Jurkat, Clone E6-1 (cell line): Measurements from ENCODE around the genes RBM10, CFP and ERAS.

- RRBS = 100% methylated on average over 1 of the region's 8 CpGs
These were observed 2.5 kb downstream of the RGN start for GRCh38 chrX:47080618-47081210.

- RRBS = 2% methylated on average over 20 of the region's 67 CpGs
These were observed at the start of gene RBM10 for GRCh38 chrX:47144959-47145975. RBM10 (plus strand) TSS chrX:47145221.

DNA sequence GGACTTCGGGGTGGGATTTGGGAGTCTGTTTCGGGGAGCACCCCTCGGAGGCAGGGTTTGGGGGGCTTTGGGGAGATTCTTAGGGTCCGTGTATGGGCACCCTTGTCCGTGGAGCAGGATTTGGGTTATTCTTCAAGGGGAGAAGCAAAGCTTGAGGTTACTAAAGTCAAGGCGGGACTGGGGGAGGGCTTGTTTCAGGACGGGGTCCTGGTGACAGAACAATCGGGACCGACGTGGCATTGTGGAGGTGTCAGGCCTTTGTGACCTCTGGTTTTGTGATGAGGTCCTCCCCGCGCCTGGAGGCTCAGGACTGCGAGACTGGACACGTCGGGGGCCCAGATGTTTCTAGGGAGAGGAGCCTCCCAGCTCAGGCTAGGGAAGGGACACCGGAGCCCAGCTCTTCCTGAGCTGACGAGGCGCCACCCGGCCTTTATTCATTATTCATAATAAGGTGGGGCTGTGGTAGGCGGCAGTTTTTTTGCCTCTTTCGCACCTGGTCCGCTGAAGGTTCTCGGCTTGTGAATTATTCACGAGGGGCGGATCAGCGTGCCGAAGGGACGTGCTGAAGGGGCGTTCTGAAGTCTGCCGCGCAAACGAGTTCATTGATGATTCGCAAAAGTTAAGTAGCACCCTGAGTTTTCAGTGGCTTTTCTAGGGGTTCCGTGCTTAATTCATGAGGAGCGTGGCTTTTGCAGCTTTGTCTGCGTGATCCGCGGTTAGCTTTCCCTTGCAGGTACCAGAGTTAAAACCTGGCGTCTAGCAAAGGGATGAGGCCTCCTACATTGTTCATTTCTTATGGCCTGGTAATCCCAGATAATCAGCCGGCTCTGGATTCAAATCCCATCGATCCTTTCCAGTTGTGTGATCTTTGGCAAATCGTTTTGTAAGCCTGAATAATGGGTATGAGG lies 2.3 kb upstream of the UBA1 start:
- RRBS = no CpG with 5 or more reads among the region's 42 CpGs

DNA sequence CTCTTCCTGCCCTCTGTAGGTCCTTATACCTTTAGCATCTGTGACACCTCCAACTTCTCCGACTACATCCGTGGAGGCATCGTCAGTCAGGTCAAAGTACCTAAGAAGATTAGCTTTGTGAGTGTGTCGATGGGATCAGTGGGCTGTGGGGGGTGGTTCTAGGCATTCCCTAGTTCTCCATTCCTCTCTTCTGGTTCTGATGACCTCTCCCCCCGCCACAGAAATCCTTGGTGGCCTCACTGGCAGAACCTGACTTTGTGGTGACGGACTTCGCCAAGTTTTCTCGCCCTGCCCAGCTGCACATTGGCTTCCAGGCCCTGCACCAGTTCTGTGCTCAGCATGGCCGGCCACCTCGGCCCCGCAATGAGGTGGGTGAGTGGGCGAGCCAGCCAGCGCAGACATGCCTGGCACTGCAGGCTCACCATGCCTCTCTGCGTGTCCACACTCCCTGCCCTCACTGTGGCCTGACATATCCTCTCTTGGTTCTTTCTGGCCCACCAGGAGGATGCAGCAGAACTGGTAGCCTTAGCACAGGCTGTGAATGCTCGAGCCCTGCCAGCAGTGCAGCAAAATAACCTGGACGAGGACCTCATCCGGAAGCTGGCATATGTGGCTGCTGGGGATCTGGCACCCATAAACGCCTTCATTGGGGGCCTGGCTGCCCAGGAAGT lies 8.6 kb downstream of the UBA1 start:
- RRBS = no CpG with 5 or more reads among the region's 18 CpGs

GRCh38 chrX:47203465-47203753 lies 9.8 kb downstream of the UBA1 start:
- RRBS = no CpG with 5 or more reads among the region's 7 CpGs

GRCh38 chrX:47217400-47218001 lies 980 bp upstream of the CDK16 start:
- RRBS = 89% methylated on average over 1 of the region's 28 CpGs

GRCh38 chrX:47223313-47223867 lies 4.9 kb downstream of the CDK16 start:
- RRBS = no CpG with 5 or more reads among the region's 10 CpGs

DNA sequence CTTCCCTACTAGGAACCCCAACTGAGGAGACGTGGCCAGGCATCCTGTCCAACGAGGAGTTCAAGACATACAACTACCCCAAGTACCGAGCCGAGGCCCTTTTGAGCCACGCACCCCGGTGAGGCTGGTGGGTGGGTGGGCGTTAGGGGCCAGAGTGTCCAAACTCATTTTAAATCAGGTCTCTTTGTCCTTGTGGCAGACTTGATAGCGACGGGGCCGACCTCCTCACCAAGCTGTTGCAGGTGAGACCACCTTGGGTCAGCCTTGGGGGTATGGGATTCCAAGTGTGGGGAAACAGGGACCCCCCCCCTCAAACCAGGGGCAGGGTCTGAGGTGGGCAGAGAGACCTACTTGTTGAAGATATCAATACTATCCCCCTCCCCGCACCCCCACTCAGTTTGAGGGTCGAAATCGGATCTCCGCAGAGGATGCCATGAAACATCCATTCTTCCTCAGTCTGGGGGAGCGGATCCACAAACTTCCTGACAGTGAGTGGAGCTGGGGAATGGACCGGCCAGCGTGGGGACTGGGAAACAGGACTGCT lies 5.8 kb upstream of the USP11 start:
- RRBS = no CpG with 5 or more reads among the region's 17 CpGs

GRCh38 chrX:47321962-47322505 lies 48.3 kb upstream of the ZNF157 start:
- RRBS = no CpG with 5 or more reads among the region's 18 CpGs

DNA sequence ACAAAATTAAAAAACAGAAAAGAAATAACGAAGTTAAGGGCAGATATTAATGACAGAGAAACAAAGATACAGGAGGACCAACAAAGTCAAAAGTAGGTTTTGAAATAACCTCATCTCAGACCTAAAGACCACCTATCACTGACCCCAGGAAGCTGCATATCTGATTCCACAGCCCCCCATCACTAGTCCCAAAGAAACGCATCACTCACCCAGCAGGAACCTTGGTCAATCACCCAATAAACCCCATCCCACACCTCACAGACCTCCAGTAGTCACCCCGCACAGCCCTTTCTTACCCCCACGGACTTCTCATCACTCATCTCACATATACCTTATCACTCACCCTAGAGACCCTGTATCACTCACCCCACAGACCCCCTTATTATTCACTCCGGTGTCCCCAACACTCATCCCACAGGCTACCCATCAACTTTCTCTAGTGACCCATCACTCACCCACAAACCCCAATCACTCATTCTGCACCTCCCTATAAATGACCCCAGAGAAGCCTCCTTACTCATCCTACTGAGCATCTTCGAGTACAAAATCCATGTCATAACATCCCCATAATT lies 1.1 kb downstream of the ZNF41 start:
- RRBS = no CpG with 5 or more reads among the region's 6 CpGs

DNA sequence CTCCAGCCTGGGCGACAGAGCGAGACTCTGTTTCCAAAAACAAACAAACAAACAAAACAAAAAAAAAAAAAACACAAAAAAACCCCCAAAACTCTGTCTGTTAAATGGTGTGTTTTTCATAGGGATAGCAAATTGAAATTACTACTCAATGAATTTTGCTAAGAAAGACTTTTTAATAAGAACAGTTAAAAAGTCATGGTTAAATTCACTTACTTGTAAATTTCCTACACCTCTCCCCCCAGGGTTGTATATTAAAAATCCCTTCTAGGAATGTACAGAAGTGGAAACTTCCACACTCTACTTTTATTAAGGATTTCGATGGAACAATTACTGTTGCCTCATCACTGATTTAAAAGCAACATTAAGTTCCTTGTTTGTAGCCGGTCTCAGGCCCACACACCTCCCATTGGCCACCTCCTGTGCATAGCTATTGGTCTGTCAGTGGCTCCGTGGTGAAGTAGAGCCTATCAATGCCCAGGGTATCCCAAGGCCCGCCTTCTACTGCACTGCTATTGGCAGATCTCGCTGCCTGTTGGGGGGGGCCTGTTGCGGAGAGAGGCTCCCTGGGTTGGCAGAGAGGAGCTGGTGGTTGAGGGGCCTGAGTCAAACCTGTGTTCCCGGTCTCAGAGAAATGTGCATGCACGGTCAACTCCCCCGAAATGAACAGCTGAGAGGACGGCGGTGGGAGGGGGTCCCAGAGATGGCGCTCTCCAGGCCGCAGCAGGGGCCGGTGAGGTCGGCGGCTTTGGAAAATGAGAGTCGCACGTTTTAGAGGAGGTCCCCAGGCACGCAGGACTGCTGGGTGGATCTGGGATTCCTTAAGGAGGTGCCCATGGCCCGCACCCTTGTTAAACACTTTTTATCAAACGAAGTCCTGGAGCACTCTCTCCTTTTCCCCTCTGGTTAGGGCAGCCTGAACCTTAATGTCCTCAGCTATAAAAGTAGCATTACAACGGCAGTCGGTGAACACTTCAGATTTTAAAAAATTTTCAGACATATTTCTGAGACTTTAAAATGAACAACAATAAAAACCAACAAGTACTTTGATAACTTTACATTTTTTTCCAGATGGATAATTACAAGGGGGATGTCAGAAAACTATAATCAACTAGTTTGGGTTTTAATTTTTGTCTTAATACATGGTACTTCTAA lies 4.8 kb upstream of the ARAF start:
- RRBS = no CpG with 5 or more reads among the region's 25 CpGs

- RRBS = no CpG with 5 or more reads among the region's 6 CpGs
These were observed 9.0 kb upstream of the TIMP1 start for GRCh38 chrX:47573308-47573651.

- RRBS = no CpG with 5 or more reads among the region's 21 CpGs
These were observed at the start of gene CFP for GRCh38 chrX:47629529-47630581. CFP (minus strand) TSS chrX:47629930.

- RRBS = no CpG with 5 or more reads among the region's 15 CpGs
These were observed 6.3 kb downstream of the FTSJ1 start for GRCh38 chrX:48482146-48482940.

DNA sequence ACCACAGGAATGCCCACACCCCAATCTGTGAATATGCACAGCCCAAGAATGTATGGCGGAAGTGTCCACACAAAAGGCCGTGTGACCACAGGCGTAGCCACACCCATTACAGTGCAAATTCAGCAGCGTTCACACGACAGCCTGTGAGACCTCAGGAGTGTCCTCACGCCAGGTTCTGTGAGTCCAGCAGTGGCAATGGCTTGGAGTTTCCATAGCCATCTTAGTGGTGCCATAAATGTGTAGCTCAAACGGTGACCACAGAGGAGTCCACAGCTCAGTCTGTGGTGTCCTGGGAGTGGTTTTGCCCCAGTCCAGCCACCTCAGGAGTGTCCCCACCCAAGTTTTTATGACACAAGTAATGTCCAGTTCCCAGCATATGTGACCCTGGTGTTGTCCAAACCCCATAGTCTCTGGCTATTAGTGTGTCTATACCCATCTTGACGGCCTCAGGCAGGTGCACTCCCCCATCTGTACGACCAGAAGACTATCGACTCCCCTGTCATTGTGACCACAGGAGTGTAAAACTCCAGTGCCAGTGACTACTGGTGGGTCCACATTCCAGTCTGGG lies 11.7 kb downstream of the FTSJ1 start:
- RRBS = no CpG with 5 or more reads among the region's 10 CpGs

DNA sequence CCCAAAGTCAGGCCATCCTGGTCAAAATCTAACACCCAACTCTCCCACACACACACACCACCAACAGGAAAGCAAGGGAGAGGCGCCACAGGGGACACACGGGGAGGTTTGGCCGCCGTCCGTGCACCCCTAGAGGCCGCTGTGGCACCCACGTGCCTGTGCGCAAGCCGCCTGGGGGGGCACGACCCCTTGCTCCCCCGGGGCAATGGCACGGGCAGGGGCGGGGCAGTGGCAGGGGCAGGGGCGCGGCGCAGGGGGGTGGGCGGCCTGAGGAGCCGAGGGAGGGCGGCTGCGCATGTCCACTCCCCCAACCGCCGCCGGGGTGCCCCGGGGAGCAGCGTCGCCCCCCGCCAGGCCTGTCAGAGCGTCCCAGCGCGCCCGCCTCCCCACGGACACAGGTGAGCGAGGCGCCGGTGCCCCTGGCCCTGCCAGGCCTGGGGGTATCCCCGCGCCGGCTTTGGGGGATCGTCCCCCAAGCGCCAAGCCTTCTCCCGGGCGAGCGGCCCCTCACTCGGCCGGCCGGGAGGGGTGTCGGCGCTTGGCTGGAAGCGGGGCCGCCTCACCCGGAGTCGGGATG lies at the start of gene ERAS:
ERAS (plus strand) TSS at position 362 of the 577 bp plus-strand sequence.
- RRBS = 94% methylated on average over 11 of the region's 52 CpGs

DNA sequence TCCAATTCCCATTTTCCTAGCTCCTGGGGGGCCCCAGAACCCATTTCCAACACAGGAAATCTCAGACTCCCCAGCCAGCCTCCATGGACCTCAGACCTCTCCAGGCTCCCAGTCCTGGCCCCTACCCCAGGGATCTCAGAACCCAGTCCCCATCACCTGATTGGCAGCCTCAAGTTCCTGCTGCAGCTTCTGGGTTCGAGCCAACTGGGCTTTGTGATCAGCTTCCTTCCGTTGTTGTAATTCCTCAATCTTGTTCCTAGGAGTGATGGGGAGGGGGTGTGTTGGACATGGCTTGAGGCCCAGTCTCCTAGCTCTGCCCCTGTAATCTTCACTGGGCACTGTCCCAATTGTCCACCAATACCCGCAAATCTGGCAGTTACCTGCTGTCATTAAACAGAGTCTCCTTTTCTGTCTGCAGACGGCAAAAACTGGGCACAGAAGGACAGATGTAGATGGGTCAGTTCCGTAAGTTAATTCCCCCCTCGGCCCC lies 12.6 kb downstream of the GRIPAP1 start:
- RRBS = no CpG with 5 or more reads among the region's 6 CpGs

GRCh38 chrX:49029053-49029815 lies 13.9 kb downstream of the TFE3 start:
- RRBS = no CpG with 5 or more reads among the region's 2 CpGs

GRCh38 chrX:49079412-49079766 lies 298 bp downstream of the WDR45 start:
- RRBS = no CpG with 5 or more reads among the region's 6 CpGs

DNA sequence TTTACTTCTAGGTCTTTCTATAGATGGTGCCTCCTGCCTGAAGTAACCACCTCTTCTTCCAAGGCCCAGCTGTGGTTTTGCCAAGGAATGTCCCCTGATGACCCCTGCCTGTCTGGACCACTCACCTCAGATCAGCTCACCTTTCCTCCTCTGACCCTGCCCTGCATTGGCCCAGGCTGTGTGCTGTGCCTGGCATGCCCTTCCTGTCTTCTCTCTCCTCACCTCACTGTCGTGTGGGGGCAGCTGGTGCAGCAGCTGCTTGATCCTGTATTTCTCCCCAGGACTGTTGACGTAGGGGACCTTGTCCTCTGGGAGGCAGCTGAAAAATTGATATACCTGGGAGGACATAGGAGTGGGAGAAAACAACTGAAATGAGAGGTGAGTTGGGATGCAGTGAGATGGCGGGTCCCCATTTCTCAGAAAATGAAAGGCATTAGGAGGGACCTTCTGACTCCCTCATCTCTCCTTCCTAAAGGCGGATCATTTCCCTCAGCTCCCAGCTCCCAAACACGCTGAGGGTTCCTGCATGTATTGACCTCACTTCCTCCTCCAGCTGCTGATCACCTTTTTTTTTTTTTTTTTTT lies 6.6 kb downstream of the PRICKLE3 start:
- RRBS = no CpG with 5 or more reads among the region's 5 CpGs